Vein endothelial cell (primary cell): ENCODE results near the genes EIF5A, NLGN2, TNFSF12, SENP3, EIF4A1, ATP1B2 and CHD3.

GRCh38 chr17:7307500-7308511 is at the start of gene EIF5A:
Gene EIF5A (plus strand): TSS chr17:7307628.
- CAGE, long polyA plus RNA: start-site peak on the plus strand at chr17:7307535-7307679, 9,796 and 4,778 reads in 2 replicates

- CAGE, long polyA plus RNA: no peak
These were observed 612 bp downstream of the ACAP1 start for GRCh38 chr17:7336854-7337427.

DNA sequence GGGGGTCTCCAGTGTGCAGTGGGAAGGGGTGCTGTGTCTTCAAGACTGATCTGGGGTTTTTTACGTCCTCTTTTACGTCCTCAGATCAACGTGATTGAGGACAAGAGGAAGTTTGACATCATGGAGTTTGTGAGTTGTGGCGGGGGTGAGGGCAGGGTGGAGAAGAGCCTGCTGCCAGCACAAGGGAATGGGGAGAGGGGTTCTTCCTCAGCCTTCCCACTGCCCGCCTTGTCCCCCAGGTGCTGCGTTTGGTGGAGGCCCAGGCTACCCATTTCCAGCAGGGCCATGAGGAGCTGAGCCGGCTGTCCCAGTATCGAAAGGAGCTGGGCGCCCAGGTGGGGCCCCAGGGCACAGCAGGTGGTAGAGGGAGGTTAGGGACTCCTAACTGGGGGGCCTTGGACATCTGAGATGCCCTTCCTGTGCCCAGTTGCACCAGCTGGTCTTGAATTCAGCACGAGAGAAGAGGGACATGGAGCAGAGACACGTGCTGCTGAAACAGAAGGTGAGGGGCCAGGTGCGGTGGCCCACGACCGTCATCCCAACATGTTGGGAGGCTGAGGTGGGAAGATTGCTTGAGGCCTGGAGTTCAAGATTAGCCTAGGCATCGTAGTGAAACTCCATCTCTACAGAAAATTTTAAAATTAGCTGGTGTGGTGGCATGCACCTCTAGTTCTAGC is 7.4 kb downstream of the ACAP1 start:
- CAGE, long polyA plus RNA: no peak

- CAGE, long polyA plus RNA: no peak
These were observed at the start of gene NLGN2 for GRCh38 chr17:7407681-7407909. Gene NLGN2 (plus strand): TSS chr17:7407845.

DNA sequence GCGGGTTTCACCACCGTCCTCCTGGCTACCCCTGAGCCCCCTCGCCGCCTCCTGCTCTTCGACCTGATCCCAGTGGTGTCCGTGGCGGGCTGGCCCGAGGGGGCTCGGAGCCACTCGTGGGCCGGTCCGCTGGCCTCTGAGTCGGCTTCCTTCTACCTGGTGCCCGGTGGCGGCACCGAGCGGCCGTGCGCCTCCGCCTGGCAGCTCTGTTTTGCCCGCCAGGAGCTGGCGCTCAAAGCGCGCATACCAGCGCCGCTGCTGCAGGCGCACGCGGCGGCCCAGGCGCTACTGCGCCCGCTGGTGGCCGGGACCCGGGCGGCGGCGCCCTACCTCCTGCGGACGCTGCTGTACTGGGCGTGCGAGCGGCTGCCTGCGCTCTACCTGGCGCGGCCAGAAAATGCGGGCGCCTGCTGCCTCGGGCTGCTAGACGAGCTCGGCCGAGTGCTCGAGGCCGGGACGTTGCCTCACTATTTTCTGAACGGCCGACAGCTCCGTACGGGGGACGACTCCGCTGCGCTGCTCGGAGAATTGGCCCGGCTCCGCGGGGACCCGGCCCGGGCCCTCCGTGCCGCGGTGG is 1.7 kb downstream of the TMEM102 start:
- CAGE, long polyA plus RNA: no peak

GRCh38 chr17:7512840-7513954 is 32.0 kb downstream of the SLC35G6 start:
- CAGE, long polyA plus RNA: no peak

- CAGE, long polyA plus RNA: no peak
These were observed at the start of gene TNFSF12 for GRCh38 chr17:7548746-7549309. Gene TNFSF12 (plus strand): TSS chr17:7549058.

DNA sequence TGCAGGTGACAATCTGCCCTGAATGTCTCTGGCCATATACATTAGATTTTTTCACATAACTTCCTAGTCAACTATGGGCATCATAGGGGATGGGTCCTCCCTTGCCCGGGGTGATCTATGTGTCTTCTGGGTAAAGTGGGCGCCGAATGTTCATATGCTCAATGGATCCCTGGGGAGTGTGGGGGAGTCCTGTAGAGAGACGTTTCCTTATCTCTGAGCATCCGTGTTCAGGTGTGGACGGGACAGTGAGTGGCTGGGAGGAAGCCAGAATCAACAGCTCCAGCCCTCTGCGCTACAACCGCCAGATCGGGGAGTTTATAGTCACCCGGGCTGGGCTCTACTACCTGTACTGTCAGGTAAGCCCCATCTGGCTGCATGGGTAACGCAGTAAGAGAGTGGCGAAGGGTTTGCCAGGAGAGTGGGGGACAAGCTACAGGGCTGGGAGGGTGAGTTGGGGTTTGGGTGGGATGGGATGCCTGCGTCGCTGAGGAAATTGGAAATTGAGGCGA is 1.9 kb upstream of the TNFSF13 start:
- CAGE, long polyA plus RNA: no peak

- CAGE, long polyA plus RNA: no peak
These were observed at the start of gene SENP3 for GRCh38 chr17:7561712-7562592. Gene SENP3 (plus strand): TSS chr17:7561919.

GRCh38 chr17:7572266-7573121 is at the start of gene EIF4A1:
Gene EIF4A1 (plus strand): TSS chr17:7572825.
- CAGE, long polyA plus RNA: no peak

GRCh38 chr17:7613727-7614341 is 863 bp downstream of the FXR2 start:
- CAGE, long polyA plus RNA: no peak

DNA sequence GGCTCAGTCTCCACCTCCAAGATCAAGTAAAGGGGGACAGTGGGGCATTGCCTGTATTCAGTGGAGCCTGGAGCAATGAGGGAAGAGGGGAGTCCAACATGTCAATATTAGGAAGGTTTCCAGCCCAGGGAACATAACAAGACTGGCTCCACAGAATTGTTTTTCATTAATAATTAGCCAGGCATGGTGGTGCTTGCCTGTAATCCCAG is 2.0 kb downstream of the SHBG start:
- CAGE, long polyA plus RNA: no peak

- CAGE, long polyA plus RNA: no peak
These were observed at the start of gene ATP1B2 for GRCh38 chr17:7650167-7651036. Gene ATP1B2 (plus strand): TSS chr17:7650926.

DNA sequence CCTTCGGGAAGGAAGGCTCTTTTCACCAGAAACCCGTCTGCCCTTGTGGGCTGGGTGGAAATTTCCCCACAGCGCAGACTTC is 9.3 kb downstream of the KDM6B start:
- CAGE, long polyA plus RNA: no peak

DNA sequence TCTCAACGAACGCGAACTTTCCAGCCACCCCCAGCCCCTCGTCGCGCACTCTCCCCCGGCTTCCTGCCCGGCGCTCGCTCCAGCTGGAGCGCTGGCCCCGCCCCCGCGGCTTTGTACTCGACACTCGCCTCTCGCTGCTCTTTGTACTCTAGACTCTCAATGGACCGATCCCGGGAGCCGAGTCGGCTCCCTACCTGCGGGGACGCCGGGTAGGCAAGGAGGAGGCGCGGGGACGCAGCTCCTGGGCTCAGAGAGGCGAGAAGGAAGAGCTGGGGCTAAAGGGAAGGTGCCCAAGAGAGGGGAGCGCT is 9.5 kb downstream of the KDM6B start:
- CAGE, long polyA plus RNA: no peak

GRCh38 chr17:7845729-7846782 is 8.8 kb upstream of the TMEM88 start:
- CAGE, long polyA plus RNA: no peak

DNA sequence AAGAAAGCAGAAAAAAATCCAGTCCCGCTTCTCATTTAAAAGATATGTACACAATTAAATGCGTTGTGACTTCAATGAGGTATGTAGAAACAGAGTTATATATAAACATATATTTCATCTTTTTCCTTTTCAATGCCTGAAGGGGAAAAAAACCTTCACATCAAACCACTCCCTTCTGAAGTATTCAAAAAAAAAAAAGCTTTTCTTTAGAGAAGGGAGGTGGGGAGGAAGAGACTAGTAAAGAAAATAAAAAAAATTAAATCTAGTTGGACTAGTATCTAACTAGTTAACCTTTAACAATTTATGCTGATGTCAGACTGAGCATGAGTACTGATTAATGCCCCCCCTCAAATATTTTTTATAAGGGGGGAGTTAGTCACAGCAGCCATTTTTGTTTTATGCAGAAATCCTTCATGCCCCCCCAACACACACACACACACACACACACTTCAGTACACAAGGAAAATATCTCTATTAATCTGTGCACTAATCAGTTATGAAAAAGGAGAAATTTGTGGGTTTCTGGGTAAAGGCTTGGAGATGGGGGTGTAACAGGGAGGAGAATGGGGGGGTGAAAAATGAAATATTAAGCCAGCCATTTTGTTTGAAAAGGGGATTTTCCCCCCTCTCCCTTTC is 4.8 kb upstream of the CHD3 start:
- CAGE, long polyA plus RNA: no peak

- CAGE, long polyA plus RNA: no peak
These were observed at the start of gene CHD3 for GRCh38 chr17:7888595-7888974. Gene CHD3 (plus strand): TSS chr17:7888789.

DNA sequence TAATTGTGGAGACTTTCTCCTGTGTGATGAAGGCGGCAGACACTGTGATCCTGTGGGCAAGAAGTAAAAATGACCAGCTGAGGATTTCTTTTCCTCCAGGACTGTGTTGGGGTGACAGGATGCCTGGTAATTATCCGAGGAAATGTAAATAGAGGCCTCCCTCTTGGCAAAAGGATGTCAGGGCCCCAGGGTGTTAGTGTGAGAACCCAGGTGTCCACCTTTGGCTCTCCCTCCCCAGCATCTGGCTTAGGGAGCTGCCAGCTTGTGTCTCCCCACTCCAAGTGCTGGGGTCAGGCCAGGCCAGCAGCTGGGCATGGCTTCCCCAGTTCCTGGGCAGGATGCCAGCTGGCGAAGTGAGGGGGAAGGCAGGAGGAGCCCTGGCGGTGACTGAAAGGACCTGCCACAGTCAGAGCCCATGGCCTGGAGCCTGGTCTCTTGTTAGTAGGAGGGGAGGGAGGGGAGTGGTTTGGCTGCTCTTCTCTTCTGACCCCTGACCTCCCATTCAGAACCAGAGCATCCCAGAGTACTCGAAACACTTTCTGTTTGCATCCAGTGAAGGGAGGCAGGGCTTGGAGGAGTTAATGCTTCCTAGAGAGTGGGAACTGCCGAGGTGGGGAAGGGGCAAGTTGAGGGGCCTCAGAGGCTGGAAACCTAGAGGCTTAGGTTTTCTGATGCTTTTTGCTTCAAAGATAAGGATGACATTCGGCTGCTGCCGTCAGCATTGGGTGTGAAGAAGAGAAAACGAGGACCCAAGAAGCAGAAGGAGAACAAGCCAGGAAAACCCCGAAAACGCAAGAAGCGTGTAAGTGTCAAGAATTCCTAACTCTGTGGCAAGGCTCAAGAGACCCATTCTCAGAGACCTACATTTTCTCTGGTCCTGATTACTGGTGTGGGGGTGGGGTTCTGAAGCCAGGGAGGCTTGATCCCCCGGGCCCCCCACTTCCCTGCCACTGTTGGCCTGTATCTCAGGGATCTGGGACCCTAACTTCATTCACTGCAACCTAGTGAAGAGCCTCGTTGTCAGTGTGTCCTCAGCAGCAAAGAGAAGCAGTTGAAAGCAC is 716 bp downstream of the CHD3 start:
- CAGE, long polyA plus RNA: no peak

DNA sequence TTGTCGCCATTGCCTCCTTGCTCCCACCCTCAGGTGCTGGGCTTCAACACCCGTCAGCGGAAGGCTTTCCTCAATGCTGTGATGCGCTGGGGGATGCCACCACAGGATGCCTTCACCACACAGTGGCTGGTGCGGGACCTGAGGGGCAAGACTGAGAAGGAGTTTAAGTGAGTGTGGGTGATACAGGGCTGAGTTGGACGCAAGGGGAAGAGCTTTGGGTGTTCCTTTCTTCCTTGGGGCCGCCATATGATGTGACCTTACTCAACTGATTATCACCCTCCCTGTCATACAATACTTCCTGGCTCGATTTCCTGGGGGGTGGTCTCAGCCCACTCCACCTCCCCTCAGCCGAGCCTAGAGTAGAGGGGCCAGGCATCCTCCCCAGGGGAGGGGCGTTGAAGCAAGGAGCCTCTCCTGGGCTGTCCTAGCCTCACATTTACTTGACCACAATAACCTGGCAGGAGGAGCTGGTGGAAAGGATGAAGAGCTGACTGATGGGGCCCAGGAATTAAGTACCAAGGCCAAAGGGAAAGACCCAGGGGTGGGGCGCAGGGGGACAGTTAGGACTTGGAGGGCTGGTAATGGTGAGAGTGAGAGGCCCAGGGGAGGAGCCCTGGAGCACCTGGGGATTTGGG is 10.1 kb downstream of the RNF227 start:
- CAGE, long polyA plus RNA: no peak